ENCODE measurements around the genes SPTBN4, ITPKC, CYP2A6 and DMAC2.

DNA sequence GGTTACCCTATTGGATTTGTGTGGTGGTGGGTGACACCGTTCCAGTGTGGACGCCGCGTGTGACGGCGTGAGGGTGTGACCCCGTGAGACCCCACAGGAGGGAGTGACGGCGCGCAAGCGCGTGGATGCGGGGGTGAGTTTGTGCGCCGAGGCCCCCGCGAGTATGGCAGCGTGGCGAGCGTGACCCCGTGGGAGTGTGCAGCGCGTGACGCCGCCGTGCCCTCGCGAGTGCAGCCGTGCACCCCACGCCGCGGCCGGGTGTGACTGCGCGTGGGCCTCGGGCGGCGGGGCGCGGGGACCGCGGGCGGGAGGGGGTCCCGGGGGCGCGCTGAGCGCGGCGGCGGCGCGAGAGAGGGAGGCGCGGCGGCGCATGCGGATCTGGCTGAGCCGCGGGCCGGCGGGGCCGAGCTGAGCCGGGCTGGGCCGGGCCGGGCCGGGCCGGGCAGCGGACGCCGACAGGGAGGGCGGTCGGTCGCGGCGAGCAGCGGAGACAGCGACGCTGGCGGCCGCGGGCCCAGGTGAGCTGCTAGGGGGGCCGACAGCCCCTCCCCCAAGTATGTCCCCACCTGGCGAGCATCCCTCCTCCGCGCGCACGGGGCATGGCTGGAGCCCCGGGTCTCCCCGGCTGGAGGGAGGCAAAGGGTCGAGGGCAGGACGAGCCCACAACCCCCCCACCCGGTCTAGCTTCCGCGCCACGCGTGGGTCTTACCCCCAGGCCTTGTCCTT is at the start of gene SPTBN4:
Gene SPTBN4 (plus strand): TSS at position 214 of the 726 bp plus-strand sequence.
- RRBS = 3% methylated on average over 31 of the region's 96 CpGs

- RRBS = no CpG with 5 or more reads among the region's 13 CpGs
Measured at GRCh38 chr19:40585522-40586415, 9.1 kb downstream of the SHKBP1 start.

GRCh38 chr19:40609470-40610330 is 8.5 kb downstream of the LTBP4 start:
- RRBS = 2% methylated on average over 21 of the region's 51 CpGs

- RRBS = no CpG with 5 or more reads among the region's 8 CpGs
Measured at GRCh38 chr19:40669775-40670113, 20.7 kb downstream of the NUMBL start.

DNA sequence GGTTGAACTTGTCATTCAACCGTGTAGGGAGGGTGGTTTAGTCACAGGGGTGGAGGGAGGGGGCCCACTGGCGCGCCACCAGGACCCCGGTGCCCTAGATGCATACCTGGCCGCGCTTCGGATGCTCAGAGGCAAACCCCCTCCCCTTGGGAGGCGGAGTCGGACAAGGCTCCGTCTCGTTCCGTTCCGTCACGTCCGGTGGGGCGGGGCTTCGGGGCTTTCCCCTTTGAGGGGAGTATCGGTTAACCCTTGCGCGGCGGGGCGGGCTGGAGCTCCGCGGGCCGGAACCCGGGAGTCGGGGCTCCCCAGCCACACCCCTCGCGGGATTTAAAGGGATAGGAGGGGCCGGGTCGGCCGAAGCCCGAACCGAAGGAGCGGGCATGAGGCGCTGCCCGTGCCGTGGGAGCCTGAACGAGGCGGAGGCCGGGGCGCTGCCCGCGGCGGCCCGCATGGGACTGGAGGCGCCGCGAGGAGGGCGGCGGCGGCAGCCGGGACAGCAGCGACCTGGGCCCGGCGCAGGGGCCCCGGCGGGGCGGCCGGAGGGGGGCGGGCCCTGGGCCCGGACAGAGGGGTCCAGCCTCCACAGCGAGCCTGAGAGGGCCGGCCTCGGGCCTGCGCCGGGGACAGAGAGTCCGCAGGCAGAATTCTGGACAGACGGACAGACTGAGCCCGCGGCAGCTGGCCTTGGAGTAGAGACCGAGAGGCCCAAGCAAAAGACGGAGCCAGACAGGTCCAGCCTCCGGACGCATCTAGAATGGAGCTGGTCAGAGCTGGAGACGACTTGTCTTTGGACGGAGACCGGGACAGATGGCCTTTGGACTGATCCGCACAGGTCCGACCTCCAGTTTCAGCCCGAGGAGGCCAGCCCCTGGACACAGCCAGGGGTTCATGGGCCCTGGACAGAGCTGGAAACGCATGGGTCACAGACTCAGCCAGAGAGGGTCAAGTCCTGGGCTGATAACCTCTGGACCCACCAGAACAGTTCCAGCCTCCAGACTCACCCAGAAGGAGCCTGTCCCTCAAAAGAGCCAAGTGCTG is at the start of gene ITPKC:
Gene ITPKC (plus strand): TSS at position 357 of the 1,038 bp plus-strand sequence.
- RRBS = 3% methylated on average over 51 of the region's 82 CpGs

GRCh38 chr19:40771196-40771395 is 4.2 kb upstream of the MIA start:
- RRBS = no CpG with 5 or more reads among the region's 1 CpG

GRCh38 chr19:40779967-40781011 is 2.2 kb downstream of the RAB4B start:
- RRBS = no CpG with 5 or more reads among the region's 17 CpGs

- RRBS = no CpG with 5 or more reads among the region's 38 CpGs
Measured at GRCh38 chr19:40811459-40812515, 12.8 kb downstream of the EGLN2 start.

DNA sequence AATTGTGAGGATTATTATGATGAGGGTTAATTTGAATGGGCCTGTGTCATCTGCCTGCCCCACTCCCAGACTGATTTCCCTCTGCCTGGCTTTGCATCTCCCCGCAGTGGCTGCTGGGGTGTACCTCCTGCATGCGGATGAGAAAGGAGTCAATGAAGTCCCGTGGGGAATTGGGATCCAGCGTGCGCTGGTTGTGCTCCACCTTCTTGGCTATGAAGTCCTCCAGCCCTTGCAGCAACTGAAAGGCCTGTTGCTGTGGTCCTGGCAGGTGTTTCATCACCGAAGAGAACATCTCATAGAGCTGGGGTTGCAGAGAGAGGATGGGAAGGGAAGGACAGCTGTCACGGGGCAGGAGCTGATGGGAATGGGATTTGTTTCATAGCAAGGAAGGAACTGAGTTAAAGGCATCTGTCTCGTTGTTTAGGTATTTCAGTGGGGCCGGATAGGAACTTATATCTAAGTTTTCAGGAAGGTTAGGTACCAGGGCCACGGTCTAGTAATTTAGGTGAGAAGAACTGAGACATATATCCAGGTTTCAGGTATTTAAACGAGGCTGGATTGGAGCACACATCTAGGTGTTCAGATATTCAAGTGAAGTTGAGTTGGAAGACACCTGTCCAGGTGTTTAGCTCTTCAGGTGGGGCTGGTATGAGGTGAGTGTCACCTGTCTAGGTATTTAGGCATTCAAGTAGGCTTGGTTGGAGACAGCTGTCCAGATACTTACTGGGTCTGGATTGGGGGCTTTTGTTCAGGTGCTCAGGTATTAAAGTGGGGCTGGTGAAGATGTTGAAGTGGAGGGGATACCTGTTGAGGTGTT is 3.3 kb downstream of the CYP2A6 start:
- RRBS = no CpG with 5 or more reads among the region's 11 CpGs

DNA sequence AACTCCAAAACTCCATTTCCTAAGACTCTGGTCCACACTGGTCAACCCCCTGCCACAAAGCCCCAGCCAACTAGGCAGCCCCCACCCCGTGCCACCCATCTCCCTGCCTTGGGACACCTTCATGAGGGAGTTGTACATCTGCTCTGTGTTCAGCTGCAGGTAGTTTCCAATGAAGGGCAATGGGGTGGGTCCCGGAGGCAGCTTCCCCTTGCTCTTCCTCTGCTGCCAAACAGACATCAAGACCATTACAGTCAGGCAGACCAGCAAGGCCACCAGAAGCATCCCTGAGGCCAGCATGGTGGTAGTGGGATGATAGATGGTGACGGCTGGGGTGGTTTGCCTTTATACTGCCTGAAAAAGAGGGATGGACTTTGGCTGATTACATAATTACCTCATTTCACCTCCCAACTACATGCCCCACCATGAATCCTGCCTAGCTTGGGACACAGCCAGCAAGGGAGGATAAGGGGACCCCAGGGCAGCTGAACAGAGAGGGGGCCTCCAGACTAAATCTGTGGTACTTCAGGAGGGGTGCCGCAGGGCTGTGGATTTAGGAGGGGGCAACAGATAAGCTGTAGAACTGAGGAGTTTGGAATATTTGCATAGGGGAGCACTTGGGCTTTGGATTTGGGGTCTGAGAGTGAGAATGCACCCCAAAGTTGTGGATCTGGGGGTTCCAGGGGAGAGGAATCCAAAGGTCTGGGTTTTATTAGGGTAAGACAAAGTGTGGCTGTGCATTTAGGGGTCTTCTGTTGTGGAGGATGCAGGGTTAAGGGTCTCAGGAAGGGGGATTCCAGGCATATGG is at the start of gene CYP2A6:
Gene CYP2A6 (minus strand): TSS at position 318 of the 805 bp plus-strand sequence.
- RRBS = no CpG with 5 or more reads among the region's 4 CpGs

DNA sequence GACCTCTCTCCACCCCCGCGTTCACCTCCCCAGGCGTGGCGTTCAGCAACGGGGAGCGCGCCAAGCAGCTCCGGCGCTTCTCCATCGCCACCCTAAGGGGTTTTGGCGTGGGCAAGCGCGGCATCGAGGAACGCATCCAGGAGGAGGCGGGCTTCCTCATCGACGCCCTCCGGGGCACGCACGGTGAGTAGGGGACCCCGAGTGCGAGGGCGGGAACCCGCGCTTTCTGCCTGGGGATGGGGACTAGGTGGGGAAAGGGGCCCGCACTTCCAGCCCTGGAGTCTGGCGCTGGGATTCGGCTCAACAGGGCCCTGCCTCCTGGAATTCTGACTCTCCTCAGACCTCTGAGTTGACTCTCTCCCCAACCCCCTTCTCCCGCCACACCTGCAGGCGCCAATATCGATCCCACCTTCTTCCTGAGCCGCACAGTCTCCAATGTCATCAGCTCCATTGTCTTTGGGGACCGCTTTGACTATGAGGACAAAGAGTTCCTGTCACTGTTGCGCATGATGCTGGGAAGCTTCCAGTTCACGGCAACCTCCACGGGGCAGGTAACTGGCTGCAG is 1.8 kb downstream of the CYP2A13 start:
- RRBS = 24% methylated on average over 3 of the region's 37 CpGs

GRCh38 chr19:41135325-41136117 is 21.3 kb downstream of the CYP2F1 start:
- RRBS = 30% methylated on average over 9 of the region's 66 CpGs

DNA sequence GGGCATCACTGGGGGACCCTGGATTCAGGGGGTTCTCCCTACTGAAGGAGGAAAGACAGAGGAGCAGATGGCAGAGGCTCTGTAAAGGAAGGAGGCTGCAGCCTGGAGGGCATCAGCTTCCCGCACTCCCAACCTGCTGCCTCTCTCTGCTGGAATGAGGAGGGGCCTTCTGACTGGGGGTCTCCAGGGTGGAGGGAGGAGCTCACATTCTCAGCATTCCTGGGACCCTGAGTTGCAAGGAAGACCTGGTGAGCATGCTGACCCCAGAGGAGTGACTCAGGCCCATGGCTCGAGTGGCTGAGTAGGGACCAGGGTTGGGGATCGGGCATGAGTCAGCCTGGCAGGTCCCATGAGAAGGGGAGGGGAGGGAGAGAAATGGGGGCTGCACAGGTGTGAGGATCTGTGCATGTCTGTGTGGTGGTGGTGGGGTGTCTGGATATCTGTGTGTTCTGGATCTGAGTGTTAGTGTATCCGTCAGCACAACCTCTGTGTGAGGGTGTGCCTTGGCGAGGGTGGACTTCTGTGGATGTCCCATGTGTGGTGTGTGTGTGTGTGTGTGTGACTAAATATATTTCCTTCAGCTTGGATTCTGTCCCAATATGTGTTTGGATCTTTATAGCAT is 4.5 kb downstream of the AXL start:
- RRBS = no CpG with 5 or more reads among the region's 5 CpGs

- RRBS = no CpG with 5 or more reads among the region's 11 CpGs
Measured at GRCh38 chr19:41307965-41309145, 1.6 kb upstream of the CCDC97 start.

DNA sequence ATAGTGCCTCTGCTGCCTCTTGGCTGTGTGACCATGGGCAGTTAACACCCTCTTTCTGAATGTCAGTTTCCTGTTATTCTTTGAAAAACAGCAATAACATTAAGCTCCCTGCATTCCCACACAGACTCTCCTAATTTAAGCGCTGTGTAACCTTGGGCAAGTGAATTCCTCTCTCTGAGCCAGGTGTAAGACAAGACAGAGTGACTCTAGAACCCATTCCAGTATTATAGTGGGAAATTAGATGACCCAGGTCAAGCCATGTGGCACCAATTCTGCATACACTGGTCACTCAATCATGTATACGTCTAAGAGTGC is 4.6 kb downstream of the TGFB1 start:
- RRBS = no CpG with 5 or more reads among the region's 2 CpGs

GRCh38 chr19:41431358-41432452 is 4.5 kb upstream of the B3GNT8 start:
- RRBS = no CpG with 5 or more reads among the region's 24 CpGs

- RRBS = no CpG with 5 or more reads among the region's 44 CpGs
Measured at GRCh38 chr19:41439433-41440292, at the start of gene DMAC2. Gene DMAC2 (minus strand): TSS chr19:41439912.

DNA sequence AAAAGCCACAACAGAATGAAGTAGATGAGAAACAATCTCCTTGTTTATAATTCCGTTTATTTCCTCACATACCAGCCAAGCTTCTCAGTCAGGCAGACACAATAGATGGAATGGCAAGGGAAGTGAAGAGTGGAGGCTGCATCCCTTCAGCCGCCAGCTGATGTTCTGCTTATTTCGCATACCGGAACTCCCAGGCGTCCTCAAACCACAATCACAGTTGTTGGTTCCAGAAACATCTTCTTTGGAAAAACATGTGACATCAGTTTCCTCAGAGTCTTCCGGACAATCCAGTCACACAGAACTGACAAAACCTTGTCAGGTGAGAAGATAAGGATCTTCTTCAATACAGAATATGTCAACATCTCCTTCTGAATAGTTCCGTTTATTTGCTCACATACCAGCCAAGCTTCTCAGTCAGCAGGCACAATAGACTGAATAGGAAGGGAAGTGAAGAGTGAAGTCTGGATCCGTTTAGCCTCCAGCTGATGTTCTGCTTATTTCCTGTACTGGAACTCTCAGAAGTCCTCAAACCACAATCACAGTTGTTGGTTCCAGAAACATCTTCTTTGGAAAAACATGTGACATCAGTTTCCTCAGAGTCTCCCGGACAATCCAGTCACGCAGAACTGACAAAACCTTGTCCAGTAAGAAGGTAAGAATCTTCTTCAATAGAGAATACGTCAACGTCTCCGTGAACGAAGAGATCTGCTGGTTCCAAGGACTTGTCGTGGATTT is 45.1 kb upstream of the CEACAM21 start:
- RRBS = 43% methylated on average over 2 of the region's 15 CpGs

- RRBS = no CpG with 5 or more reads among the region's 10 CpGs
Measured at GRCh38 chr19:41792269-41793023, 3.9 kb upstream of the CEACAM3 start.

DNA sequence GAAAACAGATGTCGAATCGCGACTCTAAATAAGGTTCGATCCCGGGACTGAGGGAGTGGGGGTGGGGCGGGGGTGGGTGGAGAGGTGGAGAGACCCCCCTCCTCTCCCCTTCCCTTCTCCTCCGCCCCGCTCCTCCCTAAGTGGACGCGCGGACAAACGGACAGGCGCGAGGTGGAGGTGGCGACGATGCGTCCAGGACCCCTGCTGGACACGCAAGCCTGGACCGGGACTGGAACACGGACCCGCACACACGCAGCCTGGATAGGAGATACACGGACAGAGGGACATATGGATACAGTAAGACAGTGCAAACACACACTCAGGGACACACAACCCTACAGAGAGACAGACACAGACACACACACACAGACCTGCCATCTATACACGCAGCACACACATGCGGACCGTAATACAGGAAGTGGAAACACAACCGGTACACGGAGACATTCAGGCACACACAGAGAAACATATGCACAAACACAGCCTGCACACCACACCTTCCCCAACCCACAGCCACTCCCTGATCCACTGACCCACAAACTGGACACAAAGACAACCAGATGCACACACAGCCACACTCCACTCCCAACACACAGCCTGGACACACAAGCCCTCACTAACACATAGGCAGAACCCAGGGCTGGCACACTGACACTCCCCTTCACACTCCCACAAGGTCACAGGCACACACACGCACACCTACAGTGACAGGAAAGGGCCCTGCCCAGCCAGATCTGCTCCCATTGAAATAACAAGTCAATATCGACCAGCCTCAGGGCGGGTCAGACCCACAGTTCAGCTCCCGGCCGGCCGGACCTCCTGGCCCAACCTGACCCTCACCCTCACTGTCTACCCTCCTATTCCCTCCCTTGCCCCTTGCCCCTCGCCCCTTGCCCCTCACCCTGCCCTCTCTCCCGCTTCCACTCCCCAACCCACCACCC is 711 bp upstream of the ERFL start:
- RRBS = no CpG with 5 or more reads among the region's 36 CpGs

Measured in GM06990 (cell line).